Metastatic Liver Carcinoma in the Adrenal Gland (tissue), 2 donors: ENCODE measurements around the genes ATP5MJ, ASPG and TMEM179.

DNA sequence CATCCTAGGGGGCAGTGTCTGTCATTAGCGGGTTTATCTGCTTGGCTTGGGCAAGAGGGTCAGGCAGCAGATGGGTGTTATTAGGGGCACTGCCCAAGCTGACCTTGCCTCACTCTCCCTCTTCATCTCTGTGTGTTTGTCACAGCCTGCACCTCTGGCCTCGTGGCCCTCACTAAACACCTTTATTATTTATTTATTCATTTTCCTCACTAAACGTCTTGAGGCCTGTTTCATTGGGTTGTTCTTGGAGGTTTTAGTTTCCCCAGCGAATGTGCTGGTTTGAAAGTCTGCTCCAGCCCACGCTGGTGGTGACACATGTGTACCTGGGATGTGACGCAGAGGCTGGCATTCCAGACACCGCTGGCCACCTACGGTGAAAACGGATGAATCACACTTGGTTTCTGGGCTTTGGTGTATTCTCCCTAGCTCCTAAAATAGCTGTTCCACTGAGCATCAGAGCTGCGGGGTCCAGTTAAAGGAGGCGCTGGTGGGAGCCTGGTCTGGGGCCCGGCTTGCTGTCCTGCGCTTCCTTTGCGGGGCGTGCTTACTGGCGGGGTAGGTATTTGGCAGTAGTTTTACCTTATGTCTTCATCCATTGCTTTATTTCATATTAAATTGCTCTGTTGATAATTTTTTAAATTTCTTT is 6.1 kb downstream of the ZFYVE21 start:
- PRO-cap, 2 experiments, result no peak in any of the 2 experiments

DNA sequence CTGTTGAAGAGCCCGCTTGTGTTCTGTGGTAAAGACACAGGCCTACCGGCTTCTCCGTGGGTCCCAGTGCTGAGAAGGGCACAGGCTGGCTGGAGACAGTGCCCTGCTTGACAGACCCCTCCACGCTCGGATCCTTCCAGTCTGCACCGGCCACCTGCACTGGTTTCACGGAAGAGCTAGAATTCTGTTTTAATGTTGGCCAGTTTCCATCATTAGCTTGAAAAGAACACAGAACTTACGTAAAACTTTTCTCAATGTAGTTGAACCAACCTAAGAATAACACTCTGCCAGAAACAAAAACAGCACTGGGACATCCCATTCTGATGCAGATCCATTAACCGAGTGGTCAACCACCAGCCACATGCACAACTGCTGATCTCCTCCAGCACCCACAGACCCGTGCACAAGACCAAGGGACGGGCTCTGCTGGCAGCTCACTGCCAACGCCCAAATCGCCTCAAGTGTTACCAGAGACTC is 27.0 kb downstream of the ZFYVE21 start:
- PRO-cap, 2 experiments, result no peak in any of the 2 experiments

- PRO-cap, 2 experiments, result no peak in any of the 2 experiments
Observed at GRCh38 chr14:103752815-103753431, 37.3 kb downstream of the ZFYVE21 start.

GRCh38 chr14:103828274-103828662 is 19.1 kb downstream of the PPP1R13B start:
- PRO-cap, 2 experiments, result no peak in any of the 2 experiments

- PRO-cap, 2 experiments, result no peak in any of the 2 experiments
Observed at GRCh38 chr14:103881191-103882112, 34.1 kb upstream of the PPP1R13B start.

DNA sequence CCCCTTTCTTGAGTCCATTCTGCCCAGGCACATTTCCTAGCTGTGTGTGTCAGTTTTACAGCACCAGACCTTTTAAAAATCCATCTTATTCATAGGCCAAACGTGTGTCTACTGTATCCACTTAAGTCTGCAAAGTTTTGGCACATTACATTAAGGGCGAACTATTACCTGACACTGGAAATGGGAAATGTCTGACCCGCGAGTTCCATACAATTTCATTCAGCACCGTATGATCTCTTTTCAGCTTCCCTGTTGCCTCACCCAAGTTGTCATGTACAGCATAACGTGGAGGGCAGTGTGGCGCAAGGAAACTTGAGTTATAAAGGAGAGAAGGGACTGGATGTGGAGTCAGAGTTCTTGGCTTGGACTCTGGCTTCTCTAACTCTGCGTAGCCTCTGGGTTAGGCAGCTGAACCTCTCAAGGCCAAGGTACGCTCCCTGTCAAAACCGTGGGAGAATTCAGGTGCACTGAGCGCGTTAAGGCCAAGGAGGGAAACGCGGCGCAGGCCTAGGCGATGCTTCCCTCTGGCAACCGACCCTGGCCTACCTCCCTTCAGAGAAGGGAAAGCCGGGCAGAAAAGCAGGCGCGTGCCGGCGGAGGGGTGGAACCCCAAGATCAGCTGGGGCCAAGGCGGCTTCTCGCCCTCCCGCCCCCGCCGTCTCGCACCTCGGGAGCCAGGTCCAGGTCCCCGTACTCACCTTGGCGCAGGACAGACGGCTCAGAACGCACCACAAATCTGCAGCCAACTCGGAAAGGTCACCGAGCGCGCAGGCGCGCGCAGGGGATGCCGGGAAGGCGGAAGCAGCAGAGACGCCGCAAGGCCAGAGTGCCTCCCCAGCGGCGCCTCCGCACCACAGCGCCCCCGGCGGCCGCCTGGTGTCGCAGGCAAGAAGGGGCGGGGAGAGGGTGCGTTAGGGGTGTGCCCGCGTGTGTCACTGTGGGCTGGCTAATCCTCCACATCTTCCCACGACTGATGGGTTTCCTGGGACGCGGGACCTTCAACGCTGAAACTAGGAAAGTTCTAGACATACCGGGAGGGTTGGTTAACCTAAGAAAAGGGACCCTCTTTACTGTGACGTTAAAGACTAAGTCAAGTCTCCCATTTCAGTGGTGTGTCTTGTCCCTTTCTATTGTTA is at the start of gene ATP5MJ:
Gene ATP5MJ, minus strand, starts transcription at position 758 of the 1,136 bp plus-strand sequence.
- PRO-cap, 2 experiments, result peak in 2 of 2 experiments; most common minus-strand start position 738 of the sequence (in 1)

DNA sequence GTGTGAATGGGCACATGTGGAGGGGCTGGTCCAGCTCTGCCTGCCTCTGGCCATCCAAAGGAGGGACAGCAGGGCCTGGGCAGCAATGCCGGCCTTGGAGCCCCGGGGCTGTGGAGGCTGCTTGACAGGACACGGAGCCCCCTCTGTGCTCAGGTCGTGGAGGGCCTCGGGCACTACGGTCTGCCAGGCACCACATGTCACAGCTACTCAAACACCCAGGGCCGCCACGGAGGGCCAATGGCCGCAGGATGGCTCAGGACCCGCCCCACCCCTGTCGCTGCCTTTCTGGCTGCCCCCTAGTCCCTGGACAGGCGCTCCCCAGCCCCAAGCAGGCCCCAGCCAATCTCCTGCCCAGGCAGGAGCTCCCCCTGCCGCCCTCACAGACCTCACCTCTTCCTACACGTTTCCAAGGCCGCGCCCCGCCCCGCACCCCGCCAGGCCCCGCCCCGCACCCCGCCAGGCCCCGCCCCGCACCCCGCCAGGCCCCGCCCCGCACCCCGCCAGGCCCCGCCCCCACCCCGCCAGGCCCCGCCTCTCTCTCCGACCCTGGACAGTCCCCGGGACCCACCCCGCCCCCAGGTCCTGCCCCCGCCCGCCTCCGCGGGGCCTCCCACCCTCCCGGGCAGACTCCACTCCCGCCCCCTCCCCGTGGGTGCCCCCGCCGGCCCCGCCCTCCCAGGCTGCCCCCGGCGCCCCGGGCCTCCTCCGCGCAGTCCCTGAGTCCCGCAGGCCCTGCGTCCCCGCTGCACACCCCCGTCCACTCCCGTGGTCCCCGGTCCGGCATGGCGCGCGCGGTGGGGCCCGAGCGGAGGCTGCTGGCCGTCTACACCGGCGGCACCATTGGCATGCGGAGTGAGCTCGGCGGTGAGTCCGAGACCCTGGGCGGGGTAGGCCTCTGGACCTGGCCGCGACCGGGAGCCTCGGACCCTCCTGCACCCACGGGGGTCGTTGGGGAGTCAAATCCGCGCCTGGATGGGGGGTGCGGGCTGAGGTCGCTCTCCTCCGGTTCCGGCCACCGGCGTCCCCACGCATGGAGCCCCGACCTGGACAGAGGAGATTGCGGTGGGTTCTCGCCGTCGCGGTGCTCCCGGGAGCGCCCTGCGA is at the start of gene ASPG:
Gene ASPG, plus strand, starts transcription at position 712 of the 1,104 bp plus-strand sequence.
- PRO-cap, 2 experiments, result peak in 2 of 2 experiments; most common plus-strand start position 719 of the sequence (in 2); most common minus-strand start position 379 of the sequence (in 1)

DNA sequence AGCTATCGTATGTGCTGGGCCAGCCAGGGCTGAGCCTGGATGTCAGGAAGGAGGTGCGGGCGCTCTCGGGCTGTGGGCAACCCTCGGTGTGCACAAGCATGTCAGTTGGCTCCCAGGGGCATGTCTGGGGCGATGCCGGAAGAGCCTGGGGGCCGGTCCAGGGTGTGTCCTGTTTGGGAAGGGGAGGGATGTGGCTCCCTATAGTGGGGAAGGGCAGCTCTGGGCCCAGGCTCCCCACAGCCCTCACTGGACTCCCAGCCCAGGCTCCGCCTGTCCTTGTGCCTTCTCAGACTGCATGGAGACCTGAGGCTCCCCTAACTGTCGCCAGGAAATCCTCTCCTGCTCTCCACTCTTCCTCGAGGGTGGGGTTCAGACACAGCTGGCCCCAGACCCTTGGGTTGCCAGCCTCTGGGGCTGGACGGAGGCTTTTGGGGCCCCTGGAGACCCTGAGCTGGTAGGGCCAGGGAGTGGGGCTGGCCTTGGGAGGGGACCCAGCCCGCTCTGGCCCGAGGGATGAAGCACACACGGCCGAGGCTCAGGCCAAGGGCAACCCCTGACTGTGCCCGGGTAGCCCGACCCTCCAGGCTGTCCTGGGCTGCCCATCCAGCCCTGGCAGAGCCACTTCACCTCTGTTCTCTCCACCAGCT is 19.3 kb downstream of the ASPG start:
- PRO-cap, 2 experiments, result no peak in any of the 2 experiments

GRCh38 chr14:104113131-104113553 is 25.2 kb upstream of the KIF26A start:
- PRO-cap, 2 experiments, result no peak in any of the 2 experiments

DNA sequence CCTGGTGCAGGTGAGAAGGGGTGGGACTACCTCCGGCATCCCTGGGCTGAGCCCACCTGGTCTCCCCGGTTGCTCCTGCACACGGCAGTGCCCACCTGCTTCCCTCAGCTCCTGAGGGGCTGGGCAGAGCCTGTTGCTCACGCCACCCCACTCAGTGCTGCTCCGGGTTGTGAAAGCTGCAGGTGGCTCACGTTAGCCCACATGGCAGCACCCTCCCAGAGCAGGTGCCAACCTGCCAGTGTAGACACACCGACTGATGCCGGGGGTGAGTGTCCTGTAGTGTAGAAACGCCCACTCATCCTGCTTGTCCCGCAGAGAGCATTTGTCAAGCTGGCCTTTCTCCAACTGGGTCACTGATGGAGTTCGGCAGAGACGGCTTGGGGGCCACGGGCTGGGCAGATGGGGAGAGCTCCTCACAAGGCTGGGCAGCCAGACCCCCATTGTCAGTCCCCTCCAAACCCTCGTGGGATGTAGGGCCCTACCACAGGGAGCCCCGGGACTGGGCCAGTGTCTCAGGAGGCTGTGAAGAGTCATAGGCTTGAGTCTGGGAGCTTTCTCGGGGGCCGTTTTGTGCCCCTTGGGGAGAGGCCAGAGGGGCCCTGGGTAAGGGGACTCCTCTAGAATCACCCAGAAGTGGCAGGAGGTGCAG is 24.3 kb upstream of the KIF26A start:
- PRO-cap, 2 experiments, result no peak in any of the 2 experiments

- PRO-cap, 2 experiments, result no peak in any of the 2 experiments
Observed at GRCh38 chr14:104296392-104297281, 158.2 kb downstream of the KIF26A start.

DNA sequence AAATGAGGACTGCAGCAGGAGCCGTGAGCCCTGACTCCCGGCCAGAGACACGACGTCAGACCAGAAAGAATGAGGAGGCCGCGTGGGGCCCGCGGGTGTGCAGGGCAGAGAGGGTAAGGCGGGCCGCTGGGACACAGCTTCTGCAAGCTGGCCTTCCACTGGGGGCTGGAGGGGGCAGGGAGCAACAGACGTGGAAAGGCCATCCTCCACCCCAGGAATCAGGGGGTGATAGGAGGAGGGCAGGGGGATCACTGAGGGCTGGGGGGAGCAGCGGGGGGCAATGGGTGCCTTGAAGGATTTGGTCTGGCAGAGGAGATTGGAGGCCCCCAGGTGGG is 6.8 kb downstream of the C14orf180 start:
- PRO-cap, 2 experiments, result no peak in any of the 2 experiments

DNA sequence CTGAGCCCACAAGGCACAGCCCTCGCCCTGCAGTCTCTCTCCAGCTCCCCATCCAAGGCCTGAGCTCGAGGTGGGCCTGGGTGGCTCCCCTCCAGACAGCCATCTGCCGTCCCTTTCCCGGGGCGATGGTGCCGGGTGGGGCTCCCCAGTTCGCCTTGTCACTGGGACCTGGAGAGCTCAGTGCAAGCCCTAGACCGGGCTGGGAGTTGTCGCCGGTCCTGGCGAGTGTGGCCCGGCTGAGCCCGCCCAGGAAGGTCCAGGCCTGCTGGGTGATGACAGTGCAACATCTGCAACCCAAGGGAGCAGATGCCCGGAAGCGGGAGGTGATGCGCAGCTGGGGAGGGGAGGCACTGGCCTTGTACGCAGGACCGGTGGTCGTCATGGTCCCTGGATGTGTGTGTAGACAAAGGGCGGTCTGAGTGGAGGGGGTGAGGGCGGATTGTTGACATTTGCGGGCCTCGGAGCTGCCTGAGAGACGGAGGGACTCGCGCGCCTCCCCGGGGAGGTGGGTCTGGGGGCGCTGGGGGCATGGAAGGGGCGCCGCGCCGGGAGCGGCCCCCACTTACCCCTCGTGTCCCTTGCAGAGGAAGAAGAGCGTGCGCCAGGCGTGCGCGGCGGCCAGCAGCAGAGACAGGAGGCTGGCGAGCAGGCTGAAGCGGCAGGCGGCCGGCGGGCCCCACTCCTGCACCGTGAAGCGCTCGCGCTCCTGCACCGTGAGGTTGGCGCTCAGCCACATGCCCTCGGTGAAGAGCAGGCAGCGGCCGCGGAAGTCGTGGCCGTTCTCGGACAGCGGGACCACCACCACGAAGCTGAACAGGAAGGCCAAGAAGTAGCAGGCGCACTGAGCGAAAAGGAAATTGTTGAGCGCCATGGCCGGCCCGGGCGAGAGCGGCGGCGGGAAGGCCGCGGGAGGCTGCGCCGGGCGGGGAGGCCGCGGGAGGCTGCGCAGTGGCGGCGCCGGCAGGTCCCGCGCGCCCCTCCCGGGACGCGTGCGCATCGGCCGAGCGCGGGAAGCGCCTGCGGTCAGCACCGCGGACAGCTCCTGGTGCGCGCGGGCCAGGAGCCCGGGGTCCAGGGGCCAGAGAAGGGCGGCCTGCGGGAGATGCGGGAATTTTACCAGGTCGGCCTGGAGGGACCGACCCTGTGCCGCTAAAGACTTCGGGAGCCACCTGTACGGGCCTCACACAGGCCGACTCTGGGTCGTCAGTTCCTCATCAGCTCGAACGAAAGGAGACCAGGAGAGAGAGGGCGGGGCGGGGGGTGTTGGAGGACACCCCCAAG is at the start of gene TMEM179:
Gene TMEM179, minus strand, starts transcription at position 902 of the 1,281 bp plus-strand sequence.
- PRO-cap, 2 experiments, result no peak in any of the 2 experiments

DNA sequence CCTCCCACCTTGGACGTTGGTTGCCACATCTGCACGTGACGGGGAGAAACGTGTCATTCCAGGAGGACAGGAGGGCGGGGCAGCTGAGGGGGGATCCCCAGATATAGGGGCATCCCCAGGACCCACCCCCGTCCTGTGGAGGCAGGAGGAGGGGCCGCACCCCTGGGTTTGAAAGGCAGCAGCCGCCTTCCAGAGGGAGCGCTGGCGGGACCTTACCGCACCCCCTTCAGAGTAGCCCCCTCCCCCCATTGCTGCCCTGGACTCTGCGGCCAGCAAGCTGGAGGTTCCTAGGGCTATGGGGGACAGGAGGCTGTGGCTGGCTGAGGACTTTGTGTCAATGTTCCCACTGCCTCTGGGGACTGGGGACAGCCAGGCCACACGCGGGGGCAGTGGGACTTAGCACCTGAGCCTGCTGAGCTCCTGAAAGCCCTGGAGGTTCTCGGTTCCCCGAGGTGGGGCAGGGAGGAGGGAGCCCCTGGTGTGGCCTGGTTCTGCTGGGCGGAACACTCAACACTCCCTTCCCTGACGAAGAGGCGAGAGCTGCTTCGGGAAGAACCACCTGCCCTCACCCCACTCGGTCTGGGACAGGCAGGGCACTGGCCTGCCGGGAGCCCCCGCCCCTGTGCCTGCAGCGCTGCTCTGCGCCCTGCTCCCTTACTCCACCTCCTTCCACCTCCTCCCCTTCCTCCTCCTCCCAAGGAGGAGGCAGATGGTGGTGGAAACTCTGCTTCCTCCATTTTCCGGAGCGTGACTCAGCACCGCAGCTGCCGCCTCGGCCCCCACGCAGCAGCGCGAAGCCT is 12.0 kb upstream of the INF2 start:
- PRO-cap, 2 experiments, result peak in 1 of 2 experiments; most common plus-strand start position 736 of the sequence (in 1); most common minus-strand start position 656 of the sequence (in 1)

DNA sequence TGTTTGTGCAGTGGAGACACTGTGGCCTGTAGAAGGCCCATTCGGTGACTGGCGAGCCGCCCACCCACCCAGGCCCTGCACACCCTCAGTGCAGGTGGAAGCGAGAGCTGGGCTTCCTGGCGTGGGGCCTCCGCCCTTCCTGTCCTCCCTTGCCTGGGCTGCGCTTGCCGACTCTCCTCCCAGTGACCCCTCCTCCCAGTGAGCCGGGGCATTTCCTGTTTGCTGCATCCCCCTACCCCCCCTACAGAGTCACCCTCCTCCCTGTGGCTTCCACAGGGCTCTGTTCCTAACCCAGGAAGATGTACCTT is 5.9 kb downstream of the INF2 start:
- PRO-cap, 2 experiments, result no peak in any of the 2 experiments

GRCh38 chr14:104697593-104698367 is 8.4 kb downstream of the INF2 start:
- PRO-cap, 2 experiments, result no peak in any of the 2 experiments

GRCh38 chr14:104735888-104736925 is 12.2 kb downstream of the ADSS1 start:
- PRO-cap, 2 experiments, result peak in 2 of 2 experiments; most common plus-strand start chr14:104736549 (in 1); most common minus-strand start chr14:104736355 (in 2)

GRCh38 chr14:104773774-104774226 is 20.9 kb downstream of the SIVA1 start:
- PRO-cap, 2 experiments, result no peak in any of the 2 experiments

- PRO-cap, 2 experiments, result no peak in any of the 2 experiments
Observed at GRCh38 chr14:104775102-104775519, 20.4 kb downstream of the AKT1 start.

DNA sequence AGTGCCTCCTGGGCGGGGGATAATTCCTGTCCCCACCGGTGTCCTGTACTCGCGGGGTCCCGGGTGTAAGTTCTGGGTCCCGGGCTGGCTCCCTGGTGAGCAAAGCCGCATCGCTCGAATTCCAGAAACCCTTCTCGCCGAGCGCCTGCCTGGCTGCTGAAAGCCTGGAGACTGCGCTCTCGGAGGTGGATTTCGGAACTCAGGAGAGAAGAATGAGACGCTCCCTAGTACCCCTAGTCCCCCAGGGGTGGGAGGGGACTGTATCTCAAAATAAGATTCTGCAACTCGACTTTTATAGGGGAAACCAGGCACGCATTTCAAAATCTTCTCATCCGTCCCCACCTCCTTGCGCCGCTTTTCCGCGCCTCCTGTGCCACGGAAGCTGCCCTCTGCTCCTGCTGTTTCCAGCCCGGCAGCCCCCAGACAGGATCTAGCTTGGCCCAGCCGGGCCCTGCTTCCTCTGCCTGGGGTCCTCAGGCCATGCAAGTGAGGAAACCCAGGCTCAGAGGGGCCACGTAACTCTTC is 21.0 kb upstream of the CEP170B start:
- PRO-cap, 2 experiments, result no peak in any of the 2 experiments